Brain (tissue), 1 donor: ENCODE measurements around the gene GJA10.

- RRBS: no CpG with 5 or more reads among the region's 5 CpGs
These were observed 29.4 kb upstream of the LYRM2 start for GRCh38 chr6:89667680-89668527.

DNA sequence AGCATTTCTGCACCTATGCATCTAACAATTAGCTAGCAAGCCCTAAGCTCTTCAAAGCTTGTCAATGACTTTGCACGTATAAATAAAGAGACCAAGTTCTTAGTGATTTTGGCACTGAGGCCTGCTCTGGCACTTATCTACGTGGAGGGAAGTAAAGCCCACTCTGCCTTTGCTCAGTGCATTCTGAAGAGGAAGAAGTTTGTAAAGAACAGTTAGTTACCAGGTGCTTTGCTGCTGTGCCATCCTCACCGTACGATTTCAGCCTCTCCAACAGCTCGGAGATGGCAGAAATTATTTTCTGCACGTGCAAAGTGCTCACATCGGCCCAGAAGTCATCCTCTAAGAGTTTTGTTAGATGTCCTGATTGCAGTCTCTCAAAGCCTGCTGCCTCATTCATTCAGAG, 33.4 kb upstream of the LYRM2 start:
- RRBS: no CpG with 5 or more reads among the region's 7 CpGs

GRCh38 chr6:89672902-89673532, 34.5 kb upstream of the LYRM2 start:
- RRBS: no CpG with 5 or more reads among the region's 2 CpGs

GRCh38 chr6:89687313-89687910, 48.9 kb upstream of the LYRM2 start:
- RRBS: no CpG with 5 or more reads among the region's 8 CpGs

- RRBS: no CpG with 5 or more reads among the region's 8 CpGs
These were observed 11.7 kb downstream of the MDN1 start for GRCh38 chr6:89807676-89808563.

GRCh38 chr6:89894053-89894576, at the start of gene GJA10:
TSS of gene GJA10 (plus strand) at chr6:89894469.
- RRBS: no CpG with 5 or more reads among the region's 3 CpGs

GRCh38 chr6:89941381-89941957, 47.2 kb downstream of the GJA10 start:
- RRBS: no CpG with 5 or more reads among the region's 9 CpGs

DNA sequence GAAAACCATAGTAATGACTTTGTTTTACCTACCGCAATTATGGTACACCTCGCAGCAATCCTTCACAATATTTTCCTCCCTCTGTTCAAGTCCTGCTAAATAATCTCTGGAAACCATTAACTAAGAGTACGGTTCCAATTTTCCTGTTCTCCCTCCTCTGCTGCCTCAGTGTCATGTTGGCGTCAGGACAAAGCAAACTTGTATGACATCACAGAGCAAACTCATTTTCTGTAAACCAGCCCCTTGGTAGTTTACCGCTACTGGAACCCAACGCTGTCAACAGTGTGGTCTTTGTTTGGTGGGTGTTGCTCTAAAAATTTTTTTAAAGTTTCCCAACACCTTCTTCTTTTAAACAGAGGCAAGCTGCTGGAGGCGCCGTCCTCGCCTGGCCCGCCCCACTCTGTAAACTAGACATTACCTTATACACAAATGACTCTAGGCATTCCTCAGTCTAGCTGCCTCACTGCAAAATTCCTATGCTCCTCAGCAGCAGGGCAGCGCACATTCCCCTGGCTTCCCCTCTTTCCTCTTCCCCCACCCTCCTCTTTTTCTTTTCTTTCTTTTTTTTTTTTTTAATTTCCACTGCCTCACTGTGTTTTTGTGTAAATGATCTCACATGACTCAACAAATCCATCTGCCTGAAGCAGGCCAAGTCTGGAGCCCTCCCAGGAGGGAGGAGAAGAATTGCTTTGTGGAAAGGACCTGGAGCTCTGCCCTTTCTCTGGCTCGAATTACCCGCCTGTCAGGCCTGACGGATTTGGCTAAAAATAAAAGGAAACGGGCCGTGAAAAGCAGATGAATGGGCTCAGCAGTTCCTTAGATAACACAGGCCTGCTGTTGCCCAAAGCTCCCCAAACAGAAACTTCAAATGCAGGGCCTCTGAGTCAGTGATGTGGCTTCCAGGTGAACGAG, 78.4 kb downstream of the BACH2 start:
- RRBS: no CpG with 5 or more reads among the region's 17 CpGs

DNA sequence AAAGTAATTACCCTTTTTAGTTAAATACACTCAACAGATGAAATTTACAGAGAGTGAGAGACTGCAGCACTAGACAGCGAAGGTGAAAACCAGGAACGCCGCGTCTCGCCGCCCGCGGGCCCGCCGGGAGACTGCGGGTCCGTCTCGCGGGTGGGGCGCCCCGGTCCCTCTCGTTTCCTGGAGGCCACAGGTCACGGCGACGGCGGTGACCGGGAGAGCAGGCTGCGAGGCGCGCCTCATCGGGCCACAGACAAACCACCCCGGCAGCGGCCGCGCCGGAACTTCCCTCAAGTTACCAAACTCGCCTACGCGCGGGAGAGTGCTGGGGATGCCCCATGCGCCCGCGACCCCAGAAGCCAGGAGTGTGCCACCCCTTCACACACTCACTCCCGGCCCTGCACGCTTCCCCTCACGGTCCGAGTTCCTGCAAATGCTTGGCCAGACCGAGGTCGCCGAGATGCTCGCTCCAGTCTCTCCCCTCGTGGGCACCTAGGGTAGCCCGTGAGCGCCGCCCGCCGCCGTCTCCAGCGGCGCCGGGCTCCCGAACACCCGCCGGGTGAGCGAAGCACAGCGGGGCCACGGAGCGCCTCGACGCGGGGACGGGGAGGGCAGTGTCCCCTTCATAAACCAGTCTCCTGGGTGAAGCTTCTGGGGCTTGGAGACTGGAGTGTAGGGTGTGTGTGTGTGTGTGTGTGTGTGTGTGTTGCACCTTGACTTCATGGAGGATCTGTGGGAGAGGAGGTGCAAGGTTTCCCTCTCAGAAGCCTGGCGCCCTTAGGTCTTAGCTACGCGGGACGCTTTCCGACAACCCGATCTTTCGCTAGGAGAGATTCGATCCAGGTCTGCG, 1.4 kb downstream of the BACH2 start:
- RRBS: 2% methylated on average over 19 of the region's 76 CpGs

DNA sequence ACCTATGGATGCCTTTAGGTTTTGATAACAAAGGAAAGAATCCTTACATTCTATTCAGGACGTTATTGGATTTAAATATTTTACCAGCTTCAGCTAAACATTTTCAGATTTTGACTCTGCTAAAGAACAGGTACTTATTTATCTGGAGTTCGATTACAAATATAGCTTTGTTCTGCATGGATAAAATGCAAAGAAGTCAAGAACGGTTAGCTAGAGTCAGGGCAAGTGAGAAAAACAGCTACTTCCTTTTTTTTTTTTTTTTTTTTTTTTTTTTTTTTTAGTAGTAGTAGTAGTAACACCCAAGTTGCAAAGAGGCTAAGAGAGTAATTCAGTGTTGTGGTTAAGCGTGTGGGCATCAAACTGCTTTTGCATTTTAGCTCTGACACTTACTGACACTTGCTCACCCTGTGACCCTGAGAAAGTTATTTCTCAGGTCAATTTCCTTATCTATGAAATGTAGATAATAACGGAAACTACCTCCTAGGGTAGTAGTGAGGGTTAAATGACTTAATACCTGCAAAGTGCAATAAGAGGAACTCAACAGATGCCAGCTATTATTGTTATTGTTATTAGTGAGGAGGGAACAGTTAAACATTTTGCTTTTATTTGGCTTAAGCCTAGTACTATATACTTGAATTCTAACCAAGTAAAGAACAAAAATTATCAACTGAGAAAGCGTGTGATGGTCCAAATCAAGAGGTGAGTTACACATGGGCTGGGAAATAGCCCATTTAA, 86.6 kb upstream of the BACH2 start:
- RRBS: no CpG with 5 or more reads among the region's 6 CpGs

GRCh38 chr6:93417038-93417940, 2.1 kb downstream of the EPHA7 start:
- RRBS: no CpG with 5 or more reads among the region's 57 CpGs

DNA sequence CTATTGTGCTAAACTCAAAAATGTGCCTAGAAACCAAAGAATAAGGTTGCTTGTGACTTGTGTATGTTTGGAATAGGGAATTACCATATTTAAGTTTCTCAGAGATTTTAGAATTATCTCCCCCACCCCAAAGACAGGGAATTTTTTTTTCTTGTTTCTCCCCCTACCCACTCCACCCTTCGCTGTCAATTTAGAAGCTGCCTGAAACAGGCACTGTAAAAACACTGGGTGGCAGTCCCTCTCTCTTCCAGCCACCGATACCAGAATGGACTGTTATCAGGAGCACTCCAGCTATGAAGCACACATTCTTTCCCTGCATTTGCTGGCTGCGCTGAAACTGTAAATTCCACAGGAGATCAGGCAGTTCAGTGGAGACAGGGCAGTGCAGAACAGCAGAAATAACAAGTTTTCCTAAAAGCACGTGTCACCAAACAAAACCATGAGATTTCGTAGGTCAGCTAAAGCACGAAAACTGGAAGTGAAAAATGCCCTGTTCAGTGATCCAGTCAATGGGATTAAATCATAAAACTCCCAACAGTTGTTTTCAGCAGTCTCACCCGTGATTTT, 359.7 kb upstream of the EPHA7 start:
- RRBS: no CpG with 5 or more reads among the region's 7 CpGs

GRCh38 chr6:93994981-93995361, 575.6 kb upstream of the EPHA7 start:
- RRBS: no CpG with 5 or more reads among the region's 1 CpG

DNA sequence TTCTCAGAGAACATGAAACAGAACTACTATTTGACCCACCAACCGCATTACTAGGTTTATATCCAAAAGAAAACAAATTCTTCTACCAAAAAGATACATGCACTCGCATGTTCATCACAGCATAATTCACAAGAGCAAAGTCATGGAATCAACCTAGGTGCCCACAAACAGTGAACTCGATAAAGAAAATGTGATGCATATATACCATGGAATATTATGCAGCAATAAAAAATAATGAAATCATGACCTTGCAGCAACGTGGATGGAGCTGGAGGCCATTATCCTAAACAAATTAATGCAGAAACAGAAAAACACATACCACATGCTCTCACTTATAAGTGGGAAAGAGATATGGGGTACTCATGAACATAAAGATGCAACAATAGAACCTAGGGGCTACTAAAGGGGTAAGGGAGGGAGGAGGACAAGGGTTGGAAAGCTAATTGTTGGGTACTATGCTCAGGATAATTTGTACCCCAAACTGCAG, 963.7 kb upstream of the MANEA start:
- RRBS: no CpG with 5 or more reads among the region's 4 CpGs

GRCh38 chr6:95518380-95518864, 58.9 kb upstream of the MANEA start:
- RRBS: no CpG with 5 or more reads among the region's 11 CpGs

DNA sequence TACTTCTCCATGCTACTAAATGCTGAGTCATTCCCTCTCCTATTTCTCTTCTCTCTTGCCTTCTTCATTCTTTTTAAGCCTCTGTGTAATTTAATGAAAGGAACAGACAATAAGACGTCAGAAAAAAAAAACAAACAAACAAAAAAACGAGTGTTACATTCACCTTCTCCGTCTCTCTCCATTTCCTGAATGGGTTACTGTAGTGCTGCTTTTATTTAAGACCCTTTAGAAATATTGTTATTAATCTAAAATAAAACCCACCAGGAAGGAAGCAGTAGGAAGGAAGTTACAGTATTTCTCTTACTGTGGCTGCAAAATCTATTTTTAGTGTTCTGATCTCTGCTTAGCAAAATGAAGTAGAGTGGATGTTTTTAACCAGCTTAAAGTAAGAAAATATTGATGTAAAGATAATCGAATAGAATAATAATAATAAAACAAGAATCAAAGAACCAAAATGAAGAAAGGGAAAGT, 918 bp upstream of the NDUFAF4 start:
- RRBS: no CpG with 5 or more reads among the region's 4 CpGs

GRCh38 chr6:97049647-97050128, 125.2 kb downstream of the KLHL32 start:
- RRBS: no CpG with 5 or more reads among the region's 2 CpGs